Left colon (tissue), 1 donor: ENCODE data around the genes LIMK1, NCF1 and RCC1L.

GRCh38 chr7:73893624-73893895 lies 32.6 kb downstream of the TMEM270 start:
- PRO-cap: no peak

DNA sequence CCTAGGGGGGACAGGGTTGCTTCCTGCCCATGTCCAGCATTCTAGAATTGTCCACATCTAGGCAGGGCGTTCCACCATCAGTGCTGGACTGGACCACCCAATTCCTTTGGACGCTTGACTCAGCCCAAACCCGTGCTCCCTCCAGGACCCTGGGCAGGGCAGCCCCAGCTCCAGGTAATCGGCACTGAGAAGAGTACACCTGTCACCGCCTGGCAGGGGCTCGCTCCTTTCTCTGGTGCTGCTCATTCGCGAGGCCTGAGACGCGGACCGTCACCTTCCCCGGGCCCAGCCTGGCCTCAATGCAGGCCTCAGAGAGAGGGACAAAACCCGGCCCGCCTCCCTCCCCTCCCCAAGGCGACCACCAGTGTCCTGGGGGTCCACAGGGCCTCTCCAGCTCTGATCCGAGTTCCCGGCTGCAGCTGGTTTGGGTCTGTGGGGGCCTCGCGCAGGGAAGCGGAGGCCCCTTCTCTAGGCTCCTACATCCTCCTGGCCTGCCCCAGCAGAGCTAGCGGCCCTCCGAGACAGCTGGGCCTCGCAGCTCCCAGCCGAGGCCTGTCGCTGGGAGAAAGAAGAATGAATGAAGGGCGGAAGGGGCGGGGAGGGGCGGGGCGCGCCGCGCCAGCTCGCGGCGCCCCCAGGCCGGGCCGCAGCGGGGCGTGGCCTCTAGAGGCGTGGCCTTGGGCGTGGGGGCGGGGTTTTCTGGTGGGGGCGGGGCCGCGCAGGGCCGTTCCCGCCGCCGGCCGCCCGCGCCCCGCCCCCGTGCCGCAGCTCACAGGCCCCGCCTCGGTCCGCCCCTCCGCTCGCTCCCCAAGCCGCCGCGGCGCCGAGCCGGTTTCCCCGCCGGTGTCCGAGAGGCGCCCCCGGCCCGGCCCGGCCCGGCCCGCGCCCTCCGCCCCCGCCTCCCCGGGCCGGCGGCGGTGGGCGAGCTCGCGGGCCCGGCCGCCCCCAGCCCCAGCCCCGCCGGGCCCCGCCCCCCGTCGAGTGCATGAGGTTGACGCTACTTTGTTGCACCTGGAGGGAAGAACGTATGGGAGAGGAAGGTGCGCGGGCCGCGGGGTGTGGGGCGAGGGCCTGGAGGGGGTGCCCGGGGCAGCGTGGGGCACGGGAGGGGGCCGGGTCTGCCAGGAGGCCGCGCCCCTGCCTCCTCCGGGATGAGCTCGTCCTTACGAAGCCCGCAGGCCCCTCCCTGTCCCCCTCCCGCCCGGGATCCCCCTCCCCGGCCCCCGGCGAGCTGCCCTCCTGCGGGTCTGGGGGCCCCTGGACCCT lies at the start of gene LIMK1:
Gene LIMK1 (plus strand): TSS at position 799 of the 1,266 bp plus-strand sequence.
- PRO-cap: bidirectional peak, plus-strand start at position 774 of the sequence, minus-strand start at position 554 of the sequence; bidirectional peak, plus-strand start at position 1,019 of the sequence, minus-strand start at position 882 of the sequence

DNA sequence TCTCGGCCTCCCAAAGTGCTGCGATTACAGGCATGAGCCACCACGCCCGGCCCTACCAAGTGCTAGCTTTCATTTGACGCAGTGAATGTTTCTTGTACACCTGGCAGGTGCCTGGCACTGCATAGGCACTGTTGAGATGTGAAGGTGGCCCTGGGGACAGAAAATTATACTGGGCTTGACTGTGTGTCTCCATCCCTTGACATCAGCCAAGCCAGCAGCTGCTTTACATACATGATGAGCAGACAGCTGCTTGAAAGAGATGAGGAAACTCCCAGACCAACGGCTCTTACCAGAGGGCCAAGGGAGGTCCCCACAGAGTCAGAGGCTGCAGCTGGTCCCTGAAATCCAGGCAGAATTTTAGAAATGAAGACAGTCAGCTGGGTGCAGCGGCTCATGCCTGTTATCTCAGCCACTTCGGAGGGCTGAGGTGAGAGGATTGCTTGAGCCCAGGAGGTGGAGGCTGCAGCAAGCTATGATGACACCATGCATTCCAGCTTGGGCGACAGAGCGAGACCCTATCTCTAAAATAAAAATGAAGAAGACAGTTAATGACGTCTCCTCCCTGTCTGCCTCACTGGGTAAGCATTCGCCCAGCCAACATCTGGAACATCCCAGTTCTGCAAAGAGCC lies 17.5 kb downstream of the LIMK1 start:
- PRO-cap: no peak

GRCh38 chr7:74179063-74179781 lies 5.1 kb downstream of the EIF4H start:
- PRO-cap: no peak

GRCh38 chr7:74183431-74184185 lies 9.5 kb downstream of the EIF4H start:
- PRO-cap: no peak

DNA sequence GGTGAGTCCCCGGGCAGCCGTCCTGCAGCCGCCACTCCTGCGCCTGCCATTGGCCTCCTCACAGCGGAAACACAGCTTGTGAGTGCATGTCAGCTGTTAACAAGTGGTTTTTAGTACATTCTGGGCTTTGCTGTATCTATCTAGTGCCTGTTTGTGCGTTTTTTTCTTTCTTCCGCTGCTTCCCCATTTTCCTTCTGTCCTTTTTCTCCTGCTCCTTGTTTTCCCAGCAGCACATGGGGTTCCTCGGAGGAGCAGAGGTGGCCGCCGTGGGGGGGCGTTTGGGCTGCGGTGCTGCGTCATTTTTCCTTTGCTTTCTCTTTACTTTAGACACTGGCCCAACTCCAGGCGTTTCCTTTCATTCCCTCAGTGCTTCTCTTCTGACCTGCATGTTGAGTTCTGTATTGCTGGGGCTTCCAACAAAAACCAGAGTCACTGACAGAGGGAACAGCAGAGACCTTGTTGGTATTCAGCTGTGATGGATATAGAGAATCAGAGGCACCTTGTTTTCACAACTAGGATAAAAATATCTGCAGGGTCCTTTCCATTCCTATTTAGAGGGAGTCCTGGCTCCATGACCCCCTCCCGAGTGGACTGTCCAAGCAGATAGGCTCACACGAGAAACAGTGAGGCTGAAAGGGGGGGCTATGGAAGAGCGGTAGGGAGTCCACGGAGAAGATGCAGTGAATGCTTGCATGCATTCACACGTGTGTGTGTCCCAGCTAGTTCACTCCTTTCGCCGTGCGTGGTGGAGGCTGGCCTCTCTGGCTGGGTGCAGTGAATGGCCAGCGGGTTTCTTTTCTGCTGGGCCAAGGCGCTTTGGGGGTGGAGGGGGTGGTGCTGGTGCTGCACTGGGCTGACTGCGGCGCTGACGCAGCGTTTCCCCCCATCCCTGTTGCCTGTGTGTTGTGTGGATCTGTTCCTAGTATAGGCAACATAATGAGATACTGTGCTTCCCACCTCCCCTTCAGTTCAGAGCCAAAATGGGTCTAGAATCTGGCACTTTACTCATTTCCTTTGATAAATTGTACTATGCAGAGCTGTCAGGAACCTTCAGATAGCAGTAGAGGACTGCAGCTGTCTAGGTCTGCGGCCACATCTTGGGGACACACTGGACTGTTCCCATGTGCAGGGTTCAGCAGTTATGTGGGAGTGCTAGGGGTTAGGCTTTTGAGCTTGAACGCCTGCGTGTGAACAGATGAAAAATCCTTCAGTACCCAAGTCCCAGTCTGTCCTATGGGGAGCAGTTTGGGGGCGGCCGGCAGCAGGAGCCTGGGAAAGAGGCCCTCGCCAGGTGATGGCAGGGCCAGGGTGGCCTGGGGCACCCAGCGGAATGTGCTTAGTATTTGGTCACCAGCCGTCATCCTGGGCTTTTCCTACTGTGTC lies 14.0 kb upstream of the LAT2 start:
- PRO-cap: no peak

DNA sequence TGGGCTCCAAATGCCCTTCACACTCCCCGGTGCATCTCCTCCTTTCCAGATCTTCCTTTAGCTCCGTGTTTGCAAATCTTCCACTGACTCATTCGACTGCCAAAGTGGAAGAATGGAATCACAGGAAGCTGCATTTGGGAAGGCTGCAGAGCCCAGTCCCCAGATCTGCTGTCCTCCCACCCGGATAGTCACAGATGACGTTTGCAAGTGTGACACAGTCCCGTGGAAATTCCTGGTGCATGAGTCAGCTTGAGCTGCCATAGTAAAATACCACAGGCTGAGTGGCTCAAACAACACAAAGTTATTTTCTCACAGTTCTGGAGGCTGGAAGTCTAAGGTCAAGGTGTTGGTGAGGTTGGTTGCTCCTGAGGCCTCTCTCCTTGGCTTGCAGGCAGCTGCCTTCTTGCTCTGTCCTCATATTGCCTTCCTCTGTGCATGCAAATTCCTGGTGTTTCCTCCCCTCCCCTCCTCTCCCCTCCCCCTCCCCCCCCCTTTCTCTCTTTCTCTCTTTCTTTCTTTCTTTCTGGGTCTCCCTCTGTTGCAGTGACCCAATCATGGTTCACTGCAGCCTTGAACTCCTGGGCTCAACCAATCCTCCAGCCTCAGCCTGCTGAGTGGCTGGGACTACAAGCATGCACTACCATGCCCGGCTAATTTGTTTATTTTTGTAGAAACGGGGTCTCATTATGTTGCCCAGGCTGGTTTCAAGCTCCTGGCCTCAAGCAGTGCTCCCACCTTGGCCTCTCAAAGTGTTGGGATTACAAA lies 9.4 kb upstream of the CLIP2 start:
- PRO-cap: no peak

DNA sequence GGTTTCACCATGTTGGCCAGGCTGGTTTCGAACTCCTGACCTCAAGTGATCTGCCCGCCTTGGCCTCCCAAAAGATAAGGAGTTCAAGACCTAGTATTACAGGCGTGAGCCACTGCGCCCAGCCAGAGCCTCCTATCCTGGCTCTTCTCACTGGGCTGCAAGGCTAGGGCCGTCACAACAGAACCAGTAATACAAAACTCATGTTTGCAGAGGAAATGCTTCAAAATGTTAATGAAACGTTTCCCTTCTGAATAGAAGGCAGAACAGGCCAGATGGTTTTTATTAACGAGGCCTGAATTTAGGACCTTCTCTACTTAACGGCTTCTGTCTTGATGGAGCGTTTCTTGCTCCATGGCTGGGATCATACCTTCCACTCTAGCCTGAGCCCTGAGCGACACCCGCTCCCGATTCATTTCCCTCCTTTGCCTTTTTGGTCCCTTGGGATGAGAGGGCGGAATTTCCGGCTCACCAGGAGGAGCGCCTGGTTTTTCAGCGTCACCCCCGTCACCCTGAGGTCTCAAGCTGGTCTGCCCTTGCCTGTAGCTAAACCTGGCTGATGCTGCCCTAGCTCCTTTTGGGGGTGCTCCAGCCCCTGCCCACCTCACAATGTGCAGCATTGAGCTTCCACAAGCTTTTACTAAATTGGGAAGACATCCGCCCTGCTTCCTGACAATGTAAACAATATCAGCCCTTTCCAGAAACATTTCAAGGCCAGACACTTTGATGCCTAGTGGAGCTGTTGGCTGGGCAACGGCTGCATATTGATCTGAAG lies 5.1 kb downstream of the CLIP2 start:
- PRO-cap: no peak

DNA sequence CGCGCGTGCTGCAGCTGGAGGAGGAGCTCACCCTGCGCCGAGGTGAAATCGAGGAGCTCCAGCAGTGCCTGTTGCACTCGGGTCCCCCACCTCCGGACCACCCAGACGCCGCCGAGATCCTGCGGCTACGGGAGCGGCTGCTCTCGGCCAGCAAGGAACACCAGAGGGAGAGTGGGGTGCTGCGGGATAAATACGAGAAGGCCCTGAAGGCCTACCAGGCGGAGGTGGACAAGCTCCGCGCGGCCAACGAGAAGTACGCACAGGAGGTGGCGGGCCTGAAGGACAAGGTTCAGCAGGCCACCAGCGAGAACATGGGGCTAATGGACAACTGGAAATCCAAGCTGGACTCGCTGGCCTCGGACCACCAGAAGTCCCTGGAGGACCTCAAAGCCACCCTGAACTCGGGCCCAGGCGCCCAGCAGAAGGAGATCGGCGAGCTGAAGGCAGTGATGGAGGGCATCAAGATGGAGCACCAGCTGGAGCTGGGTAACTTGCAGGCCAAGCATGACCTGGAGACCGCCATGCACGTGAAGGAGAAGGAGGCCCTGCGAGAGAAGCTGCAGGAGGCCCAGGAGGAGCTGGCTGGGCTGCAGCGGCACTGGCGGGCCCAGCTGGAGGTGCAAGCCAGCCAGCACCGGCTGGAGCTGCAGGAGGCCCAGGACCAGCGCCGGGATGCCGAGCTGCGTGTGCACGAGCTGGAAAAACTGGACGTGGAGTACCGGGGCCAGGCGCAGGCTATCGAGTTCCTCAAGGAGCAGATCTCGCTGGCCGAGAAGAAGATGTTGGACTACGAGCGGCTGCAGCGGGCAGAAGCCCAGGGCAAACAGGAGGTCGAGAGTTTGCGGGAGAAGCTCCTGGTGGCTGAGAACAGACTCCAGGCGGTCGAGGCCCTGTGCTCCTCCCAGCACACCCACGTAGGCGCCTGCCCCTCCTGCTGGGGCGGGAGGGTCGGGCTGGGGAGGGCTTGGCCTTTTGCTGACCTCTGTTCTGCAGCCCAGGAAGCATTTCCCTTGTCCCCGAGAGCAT lies 77.5 kb upstream of the GTF2IRD1 start:
- PRO-cap: no peak

GRCh38 chr7:74404864-74405731 lies 48.6 kb upstream of the GTF2IRD1 start:
- PRO-cap: unidirectional peak, plus-strand start at chr7:74405170

GRCh38 chr7:74606019-74607058 lies 51.2 kb upstream of the GTF2I start:
- PRO-cap: bidirectional peak, plus-strand start at chr7:74606659, minus-strand start at chr7:74606629

DNA sequence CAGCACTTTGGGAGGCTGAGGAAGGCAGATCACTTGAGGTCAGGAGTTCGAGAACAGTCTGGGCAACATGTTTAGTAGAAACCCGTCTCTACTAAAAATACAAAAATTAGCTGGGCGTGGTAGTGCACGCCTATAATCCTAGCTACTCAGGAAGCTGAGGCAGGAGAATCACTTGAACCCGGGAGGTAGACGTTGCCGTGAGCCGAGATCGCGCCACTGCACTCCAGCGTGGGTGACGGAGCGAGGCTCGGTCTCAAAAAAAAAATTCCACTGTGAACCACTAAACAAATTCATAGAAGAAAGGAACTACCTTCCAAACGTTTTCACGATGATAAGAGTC lies 1.9 kb upstream of the GTF2I start:
- PRO-cap: no peak

GRCh38 chr7:74656287-74656834 lies 1.2 kb upstream of the GTF2I start:
- PRO-cap: unidirectional peak, plus-strand start at chr7:74656691

DNA sequence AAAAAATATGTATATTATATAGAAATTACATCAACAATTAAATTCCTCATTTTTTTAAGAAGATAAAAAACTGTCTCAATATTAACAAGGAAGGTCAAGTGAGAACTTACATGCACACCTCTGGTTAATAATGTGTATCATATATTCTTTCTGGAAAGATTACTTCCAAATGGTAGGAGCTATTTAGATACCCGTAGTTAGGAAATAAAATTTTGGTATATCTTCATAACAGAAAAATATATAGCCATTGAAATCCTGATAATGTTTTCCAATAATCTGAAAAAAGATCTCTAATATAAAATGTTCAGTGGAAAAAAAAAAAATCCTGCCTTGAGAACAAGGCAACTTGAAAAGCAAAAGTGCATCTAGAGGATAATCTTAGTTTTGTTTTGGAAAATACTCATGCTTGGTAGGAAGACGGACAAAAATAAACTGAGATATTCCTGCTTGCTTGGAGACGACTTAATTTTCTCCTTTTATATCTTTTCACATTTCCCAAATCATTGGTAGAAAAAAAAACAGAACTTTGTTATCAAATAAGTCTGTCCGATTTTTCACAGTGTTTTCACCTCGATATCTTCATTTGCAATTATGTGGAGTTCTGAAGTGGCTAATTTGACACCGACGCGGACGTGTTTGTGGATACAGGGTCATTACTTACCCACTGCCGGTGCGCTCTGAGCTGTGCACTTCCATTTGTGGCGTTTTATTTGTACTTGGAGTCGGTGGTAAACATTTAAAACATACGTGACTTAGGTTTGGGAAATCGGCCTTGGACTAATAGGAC lies 52.1 kb upstream of the NCF1 start:
- PRO-cap: no peak

DNA sequence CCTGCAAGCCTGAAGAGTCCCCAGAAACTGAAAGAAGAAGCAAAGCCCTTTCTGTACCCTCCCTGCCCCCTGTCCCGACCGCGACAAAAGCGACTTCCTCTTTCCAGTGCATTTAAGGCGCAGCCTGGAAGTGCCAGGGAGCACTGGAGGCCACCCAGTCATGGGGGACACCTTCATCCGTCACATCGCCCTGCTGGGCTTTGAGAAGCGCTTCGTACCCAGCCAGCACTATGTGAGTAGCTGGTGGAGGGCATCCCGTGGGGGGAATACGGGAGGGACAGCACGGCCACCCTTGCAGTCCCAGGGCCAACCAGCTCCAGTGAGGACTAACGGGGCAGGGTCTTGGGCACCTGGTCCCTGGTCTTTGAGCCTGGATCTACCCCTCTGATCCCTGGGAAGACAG lies at the start of gene NCF1:
Gene NCF1 (plus strand): TSS at position 140 of the 403 bp plus-strand sequence.
- PRO-cap: no peak

GRCh38 chr7:74993863-74994392 lies 29.4 kb downstream of the CASTOR2 start:
- PRO-cap: no peak

GRCh38 chr7:75072956-75074202 lies at the start of gene RCC1L:
Gene RCC1L, minus strand, starts transcription at chr7:75073802.
- PRO-cap: unidirectional peak, plus-strand start at chr7:75073552; bidirectional peak, plus-strand start at chr7:75073985, minus-strand start at chr7:75073764

DNA sequence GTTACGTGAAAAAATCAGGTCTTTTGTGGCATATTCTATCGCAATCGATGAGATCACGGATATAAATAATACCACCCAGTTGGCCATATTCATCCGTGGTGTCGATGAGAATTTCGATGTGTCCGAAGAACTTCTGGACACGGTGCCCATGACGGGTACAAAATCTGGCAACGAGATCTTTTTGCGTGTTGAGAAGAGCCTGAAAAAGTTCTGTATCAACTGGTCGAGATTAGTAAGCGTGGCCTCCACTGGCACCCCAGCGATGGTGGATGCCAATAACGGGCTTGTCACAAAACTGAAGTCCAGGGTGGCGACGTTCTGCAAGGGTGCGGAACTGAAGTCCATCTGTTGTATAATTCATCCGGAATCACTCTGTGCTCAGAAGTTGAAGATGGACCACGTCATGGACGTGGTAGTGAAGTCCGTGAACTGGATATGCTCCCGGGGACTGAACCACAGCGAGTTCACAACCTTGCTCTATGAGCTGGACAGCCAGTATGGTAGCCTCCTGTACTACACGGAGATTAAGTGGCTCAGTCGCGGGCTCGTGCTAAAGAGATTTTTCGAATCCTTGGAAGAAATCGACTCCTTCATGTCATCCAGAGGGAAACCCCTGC lies 55.8 kb downstream of the GTF2IRD2B start:
- PRO-cap: no peak

- PRO-cap: unidirectional peak, minus-strand start at chr7:75157026; unidirectional peak, plus-strand start at chr7:75157357
Measured at GRCh38 chr7:75156511-75157645, 64.5 kb downstream of the GTF2IRD2B start.

- PRO-cap: no peak
Measured at GRCh38 chr7:75440925-75441885, 44.9 kb downstream of the POM121C start.